ENCODE measurements around a stretch of chr19.

GRCh38 chr19:39423329-39423760, 10.9 kb downstream of the PLEKHG2 start:
- PRO-cap, result no peak
- RAMPAGE, long total RNA, result no peak

- PRO-cap, result no peak
- RAMPAGE, long total RNA, result no peak
Measured at GRCh38 chr19:39432914-39433837, 2.6 kb downstream of the RPS16 start.

- PRO-cap, result no peak
- RAMPAGE, long total RNA, result no peak
Measured at GRCh38 chr19:39433838-39434347, 1.9 kb downstream of the RPS16 start.

DNA sequence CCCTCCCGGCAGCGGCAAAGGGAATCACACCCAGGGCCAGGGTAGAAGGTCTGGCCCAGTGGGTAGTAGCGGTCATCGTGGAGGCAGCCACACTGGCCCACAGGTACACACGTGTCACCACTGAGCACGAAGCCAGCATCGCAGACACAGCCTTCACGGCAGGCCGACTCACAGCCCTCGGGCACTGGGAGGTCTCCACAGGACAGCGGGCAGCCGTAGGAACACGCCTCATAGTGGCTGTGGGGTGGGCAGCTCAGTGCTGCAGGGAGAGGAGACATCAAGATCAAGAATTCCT, 59.8 kb upstream of the FBL start:
- PRO-cap, result no peak
- RAMPAGE, long total RNA, result no peak

DNA sequence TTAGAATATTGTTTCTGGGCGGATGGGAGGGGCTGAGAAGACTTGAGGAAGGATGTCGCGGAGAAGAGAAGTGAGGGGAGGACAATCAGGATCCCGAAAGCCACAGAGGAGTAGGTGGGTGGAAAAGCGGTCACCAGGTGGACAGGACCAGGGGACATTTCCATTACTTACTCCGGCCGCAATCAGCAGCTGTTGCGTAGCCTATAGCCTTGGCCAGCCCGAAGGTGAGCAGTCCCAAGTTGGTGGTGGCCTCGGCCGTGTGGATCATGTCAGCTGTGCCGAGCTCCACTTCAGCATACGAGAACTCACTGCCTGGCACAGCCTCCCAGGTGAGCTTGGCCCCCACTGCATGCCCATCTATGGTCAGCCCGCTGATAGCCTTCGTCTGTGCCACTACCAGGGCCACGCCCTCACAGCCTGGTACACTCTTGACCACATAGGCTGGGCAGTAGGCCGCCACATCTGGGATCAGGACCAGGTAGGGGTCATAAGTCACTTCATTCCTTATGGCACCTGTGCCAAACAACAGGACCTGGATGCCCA, 44.0 kb upstream of the PSMC4 start:
- PRO-cap, result no peak
- RAMPAGE, long total RNA, result no peak

- PRO-cap, result no peak
- RAMPAGE, long total RNA, result no peak
Measured at GRCh38 chr19:39937161-39937514, 33.8 kb upstream of the PSMC4 start.

GRCh38 chr19:39943649-39943990, 27.3 kb upstream of the PSMC4 start:
- PRO-cap, result no peak
- RAMPAGE, long total RNA, result no peak

GRCh38 chr19:40265802-40266524, 19.2 kb downstream of the AKT2 start:
- PRO-cap, result no peak
- RAMPAGE, long total RNA, result no peak

DNA sequence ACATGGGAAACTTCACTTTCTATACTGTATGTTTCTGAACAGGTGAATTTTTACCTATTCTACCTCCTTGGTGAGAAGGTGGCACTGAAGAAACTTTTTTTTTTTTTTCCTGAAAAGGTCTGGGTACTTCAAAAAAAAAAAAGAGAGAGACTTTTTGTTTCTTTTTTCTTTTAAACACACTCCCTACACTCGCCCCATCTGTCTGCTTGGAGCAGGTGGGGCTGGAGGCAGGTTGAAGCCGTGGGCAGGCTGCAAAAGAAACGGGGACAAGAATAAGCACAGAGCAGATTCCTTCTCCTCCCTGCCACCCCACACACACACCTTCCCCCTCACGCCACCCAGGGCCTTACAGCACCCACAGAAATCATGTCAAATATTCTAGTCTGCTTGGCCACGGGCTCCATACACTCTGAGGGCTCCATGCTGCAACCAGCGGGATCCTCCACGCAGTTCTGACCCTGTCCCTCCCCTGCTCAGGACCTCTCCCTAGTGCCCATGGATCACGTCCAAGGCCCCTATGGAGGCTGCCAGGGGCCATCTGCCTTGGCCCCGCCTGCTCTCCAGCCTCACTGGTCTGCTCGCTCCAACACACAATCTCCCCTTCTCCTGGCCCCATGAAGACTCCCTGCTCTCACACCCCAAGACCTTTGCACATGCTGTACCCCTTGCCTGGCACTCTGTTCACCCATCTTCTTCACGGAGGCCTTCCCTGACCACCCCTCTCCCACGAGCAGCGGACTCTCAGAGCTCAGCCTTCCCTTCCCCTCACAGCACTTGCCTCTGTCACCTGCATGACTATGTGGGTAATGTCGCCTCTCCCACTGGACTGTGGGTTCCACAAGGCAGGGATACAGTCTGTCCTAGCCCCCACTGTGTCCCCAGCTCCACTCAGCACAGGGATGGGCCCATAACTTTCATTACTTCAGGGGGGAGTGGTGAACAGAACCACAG, 11.5 kb downstream of the AKT2 start:
- PRO-cap, result no peak
- RAMPAGE, long total RNA, result no peak

- PRO-cap, result no peak
- RAMPAGE, long total RNA, result no peak
Measured at GRCh38 chr19:40355873-40356399, 7.4 kb downstream of the PLD3 start.

GRCh38 chr19:40410286-40410485, 3.0 kb downstream of the PRX start:
- PRO-cap, result no peak
- RAMPAGE, long total RNA, result no peak

DNA sequence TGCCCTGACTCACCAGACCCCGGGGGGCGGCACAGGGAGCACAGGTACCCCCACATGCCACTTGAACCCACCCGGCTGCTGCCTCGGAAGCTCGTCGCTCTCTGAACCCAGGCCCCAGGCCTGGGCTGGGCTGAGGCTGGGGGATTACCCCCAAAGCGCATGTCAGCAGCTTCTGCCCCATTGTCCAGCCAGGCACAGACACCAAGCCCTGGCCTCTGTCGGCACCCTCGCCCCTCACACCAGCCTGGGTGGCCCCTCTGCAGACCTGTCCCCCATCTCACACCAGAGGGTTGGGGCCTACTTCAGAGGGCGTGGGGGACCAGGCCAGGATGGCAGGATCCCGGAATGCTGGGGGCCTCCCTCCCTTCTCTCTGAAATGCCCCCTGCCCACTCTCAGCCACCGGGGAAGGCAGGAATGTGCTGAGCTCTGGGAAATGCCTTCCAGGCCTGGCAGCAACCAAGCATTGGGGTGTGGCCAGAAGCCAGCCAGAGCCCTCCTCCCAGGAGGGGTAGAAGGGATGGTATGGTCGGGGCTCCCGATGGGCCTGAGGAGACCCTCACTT, 1.6 kb upstream of the PRX start:
- PRO-cap, result no peak
- RAMPAGE, long total RNA, result no peak

DNA sequence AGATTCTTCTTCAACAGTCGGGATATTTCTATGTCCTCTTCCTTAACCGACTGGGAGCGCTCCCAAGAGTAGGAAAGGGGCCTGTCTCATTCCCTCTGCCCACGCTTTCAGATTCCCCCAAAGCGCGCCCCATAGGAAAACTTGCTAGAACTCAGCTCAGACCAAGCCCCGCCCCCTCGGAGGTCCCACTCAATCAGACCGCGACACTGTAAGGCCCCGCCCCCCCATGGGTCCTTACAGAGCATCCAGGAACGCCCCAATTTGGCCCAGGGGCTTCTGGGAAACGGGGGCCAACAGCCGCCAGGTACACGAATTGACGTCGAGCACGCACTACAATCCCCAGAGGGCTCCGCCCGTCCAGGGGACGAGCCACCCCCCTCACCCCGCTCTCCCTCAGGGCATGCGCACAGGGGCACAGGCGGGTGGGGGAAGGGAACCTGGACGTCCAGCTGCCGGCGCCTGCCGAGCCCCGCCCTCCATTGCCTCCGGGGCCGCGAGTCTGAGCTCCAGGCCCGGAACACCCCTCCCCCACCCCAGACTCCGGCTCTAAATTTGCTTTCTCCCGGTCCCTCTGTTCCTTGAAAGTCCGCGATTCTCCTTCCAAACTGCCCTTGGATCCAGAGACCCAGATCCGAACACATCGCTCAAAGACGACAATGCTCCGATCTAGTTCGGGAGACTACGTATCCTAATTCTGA, 1.0 kb downstream of the SERTAD3 start:
- PRO-cap, result bidirectional peak, plus-strand start at position 417 of the sequence, minus-strand start at position 108 of the sequence; bidirectional peak, plus-strand start at position 479 of the sequence, minus-strand start at position 490 of the sequence
- RAMPAGE, long total RNA, result no peak

- PRO-cap, result no peak
- RAMPAGE, long total RNA, result no peak
Measured at GRCh38 chr19:40443656-40443804, 605 bp downstream of the SERTAD3 start.

GRCh38 chr19:40464875-40465458, 578 bp downstream of the BLVRB start:
- PRO-cap, result no peak
- RAMPAGE, long total RNA, result no peak

DNA sequence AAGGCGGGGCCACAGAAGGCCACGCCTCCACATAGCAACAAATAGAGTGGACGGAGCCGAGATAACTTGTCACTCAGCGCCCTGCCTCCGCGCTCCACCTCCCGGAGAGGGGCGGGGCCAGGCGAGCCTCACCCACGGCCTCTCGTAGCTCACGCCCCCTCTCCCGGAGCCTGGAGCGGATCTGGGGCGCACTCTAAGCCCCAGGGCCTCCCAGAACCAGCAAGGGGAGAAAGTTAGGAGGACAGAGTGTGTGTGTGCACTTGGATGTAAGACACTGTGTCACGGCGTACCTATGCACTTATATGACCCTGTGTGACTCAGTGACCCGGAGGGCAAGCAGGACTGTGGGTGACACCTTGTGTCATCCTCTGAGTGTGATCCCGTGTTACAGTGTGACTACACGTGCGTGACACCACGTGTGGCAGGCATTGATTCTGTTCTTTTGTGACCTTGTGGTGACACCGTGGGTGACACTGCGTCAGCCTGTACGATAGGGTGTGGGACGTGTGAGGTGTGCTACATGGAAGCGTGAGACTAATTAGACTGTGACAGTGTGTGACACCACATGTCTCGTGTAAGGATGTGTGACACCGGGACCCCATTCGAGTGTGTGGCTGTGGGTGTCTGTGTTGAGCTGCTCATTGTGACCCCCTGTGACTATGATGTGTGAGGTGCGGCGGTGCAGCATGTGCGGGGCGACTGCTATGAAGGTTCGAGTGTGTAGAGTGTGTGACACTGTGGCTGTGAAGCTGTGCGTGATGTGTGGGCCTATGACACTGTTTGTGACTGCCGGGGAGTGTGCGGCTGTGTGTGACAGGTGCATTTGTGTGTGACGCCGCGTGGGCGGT, 619 bp upstream of the BLVRB start:
- PRO-cap, result bidirectional peak, plus-strand start at position 166 of the sequence, minus-strand start outside the sequence
- RAMPAGE, long total RNA, result no peak

GRCh38 chr19:40523050-40523703, 53.5 kb upstream of the SHKBP1 start:
- PRO-cap, result no peak
- RAMPAGE, long total RNA, result no peak

GRCh38 chr19:40585522-40586415, 9.1 kb downstream of the SHKBP1 start:
- PRO-cap, result no peak
- RAMPAGE, long total RNA, result no peak

- PRO-cap, result no peak
- RAMPAGE, long total RNA, result no peak
Measured at GRCh38 chr19:40596734-40597466, 4.3 kb upstream of the LTBP4 start.

DNA sequence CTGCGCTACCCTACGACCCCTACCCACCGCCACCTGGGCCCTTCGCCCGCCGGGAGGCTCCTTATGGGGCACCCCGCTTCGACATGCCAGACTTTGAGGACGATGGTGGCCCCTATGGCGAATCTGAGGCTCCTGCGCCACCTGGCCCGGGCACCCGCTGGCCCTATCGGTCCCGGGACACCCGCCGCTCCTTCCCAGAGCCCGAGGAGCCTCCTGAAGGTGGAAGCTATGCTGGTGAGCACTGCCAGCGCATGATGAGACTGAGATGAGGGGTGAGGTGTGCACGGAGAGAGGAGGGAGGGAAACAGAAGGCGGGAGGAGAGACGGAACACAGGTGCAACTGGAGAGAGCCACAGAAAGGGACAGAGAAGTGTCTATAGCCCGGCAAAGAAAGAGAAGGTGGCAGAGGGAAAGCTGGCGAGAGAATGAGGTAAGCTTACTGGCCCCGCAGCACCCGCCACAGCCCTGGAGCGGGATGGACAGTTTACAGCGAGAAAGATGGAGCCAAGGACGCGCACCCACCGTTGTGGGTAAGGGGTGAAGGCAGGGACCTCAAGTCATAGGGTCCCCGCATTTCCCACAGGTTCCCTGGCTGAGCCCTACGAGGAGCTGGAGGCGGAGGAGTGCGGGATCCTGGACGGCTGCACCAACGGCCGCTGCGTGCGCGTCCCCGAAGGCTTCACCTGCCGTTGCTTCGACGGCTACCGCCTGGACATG, 26.1 kb downstream of the LTBP4 start:
- PRO-cap, result no peak
- RAMPAGE, long total RNA, result no peak

All from urinary bladder (tissue), 3 donors.